Measurements from ENCODE around the genes MPHOSPH6 and HSBP1.

DNA sequence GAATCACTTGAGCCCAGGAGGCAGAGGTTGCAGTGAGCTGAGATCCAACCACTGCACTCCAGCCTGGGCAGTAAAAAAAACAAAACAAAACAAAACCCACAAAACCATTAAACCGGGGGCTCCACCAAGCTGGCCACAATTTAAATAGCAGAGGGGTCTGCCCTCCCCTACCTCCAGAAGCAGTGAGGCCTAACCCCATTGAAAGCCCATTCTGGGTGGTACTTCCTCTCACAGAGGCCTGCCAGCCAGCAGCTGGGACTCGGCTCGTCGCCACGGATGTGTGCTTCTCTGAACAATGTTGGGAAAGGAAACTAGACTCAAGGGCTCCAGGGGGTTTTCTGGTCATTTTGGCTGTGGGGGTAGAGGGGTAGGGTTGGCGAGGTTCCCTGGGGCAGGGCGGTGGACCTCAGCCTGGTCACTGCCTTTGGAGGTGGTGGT is 4.8 kb upstream of the PLCG2 start:
- RRBS: no CpG with 5 or more reads among the region's 7 CpGs

DNA sequence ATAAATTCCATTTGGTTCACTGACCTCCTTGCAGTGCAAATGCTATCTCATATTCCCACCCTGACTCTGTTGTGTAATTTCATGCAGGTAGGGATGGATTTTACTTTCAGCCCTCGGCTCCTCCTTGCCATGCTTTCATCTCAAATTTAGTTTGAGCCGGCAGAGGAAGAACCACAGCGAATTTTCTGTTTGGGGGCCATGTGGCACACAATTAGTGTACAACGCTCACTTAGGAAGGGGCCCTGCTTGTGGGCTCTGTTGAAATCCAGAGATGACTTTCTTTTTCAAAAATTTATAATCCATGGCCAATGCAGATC is 89.7 kb downstream of the SDR42E1 start:
- RRBS: no CpG with 5 or more reads among the region's 4 CpGs

DNA sequence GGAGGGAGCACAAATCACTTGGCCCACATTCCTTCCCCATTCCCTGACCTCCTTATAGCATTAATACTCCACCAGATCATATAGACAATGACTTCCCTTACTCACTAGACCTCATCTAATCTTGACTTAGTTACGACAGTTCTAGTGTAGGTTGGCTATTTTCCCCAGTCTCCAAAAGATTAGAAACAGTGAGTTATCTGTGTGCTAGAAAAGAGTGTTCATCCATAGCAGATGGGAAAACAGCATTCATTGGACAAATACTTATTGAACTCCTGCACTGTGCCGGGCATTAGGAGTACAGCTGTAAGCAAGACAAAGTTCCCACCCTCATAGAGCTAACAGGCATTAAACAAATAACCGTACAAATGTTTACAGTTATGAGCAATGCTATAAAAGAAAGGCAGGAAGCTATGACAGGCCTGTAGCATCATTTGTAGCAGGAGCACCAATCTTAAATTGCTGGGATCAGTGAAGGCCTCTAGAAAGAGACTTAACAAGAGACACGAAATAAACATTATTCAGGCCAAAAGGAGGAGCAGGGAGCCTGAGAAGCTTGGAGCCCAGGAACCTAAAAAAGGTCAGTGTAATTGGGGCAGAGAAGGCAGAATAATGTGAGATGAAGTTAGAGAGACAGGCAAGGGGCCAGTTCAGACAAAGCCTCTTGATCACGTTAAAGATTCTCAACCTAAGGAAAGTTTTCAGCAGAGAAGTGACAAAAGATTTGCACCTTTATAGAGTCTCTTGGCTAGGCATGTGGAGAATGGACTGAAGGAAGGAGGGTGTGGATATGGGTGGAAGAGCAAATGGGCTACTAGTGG is 15.6 kb downstream of the SDR42E1 start:
- RRBS: no CpG with 5 or more reads among the region's 5 CpGs

DNA sequence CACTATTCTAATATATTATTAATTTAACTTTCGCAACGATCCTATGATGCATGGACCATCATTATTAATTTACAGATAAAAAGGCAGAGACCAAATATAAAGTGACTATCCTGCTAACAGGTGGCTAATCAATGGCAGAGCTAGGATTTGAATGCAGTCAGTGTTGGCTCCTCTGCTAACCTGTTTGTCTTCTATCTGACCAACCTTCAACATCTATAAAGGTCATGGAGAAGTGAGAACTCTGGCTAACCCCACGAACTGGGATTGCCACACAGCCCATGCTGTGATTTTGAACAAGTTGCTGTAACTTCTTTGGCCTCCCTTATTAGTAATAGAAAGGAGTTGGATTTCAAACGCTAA is 53.3 kb downstream of the HSD17B2 start:
- RRBS: no CpG with 5 or more reads among the region's 4 CpGs

GRCh38 chr16:82169566-82170452 is at the start of gene MPHOSPH6:
MPHOSPH6 (minus strand) TSS chr16:82170224.
- RRBS: under 1% methylated on average over 9 of the region's 67 CpGs

DNA sequence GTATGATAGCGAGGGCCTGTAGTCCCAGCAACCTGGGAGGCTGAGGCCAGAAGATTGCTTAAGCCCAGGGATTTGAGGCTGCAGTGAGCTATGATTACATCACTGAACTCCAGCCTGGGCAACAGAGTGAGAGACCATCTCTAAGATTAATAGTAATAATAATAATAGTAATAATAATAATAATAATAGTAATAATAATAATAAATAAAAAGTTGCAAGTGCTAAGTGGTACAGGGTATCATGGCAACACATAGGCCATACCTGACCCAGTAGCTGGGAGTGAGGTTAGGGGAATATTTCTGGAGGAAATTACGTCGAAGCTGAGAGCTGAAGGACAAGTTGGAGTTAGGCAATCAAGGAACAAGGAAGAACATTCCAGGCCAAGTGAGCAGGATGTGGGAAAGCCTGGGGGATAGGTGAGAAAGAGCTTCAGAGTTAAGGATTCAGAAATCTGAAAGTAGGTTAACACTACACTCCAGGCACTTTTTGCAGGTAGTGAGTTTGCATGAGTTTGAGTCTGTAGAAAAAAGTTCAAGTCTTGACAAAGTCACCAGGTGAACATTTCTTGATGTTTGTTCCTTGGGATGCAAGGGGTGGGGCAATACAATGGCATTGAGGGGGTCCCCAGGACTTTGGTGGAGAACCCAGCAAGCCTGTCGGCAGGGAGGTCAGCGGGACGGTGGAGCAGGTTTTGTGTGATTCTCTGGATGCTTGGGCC is 27.5 kb upstream of the MPHOSPH6 start:
- RRBS: no CpG with 5 or more reads among the region's 6 CpGs

- RRBS: no CpG with 5 or more reads among the region's 5 CpGs
Observed at GRCh38 chr16:82655235-82655805, 28.6 kb downstream of the CDH13 start.

DNA sequence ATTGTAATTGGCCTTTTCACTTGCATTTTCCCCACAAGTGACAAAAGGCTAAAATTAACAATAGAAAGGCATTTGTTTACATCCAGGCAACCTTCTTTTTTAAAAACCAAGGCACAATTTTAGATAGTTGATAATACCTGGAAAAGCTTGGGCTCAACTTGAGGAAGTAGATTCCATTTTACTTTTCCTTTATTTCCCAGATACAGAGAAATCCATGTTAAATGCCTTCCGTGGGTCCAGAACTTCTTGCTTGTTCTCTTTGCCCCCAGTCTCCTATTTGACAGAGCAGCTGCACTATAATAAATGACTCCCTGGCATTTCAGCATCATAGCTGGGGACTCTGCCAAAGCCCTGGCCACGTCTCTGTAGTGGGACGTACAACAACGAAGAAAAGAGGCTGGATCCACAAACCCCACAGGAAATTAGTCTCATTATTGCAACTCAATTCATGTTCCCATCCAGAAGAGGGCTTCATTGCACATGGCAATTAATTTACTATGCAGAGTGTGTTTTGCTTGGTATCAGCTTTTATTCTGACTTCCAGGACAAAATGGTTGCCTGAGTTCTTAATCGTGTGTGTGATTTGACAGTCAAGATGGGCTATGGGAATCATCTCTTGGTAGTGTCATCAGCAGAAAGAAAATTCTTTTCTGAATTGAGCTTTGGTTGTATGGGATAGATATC is 121.2 kb downstream of the CDH13 start:
- RRBS: no CpG with 5 or more reads among the region's 5 CpGs

- RRBS: no CpG with 5 or more reads among the region's 19 CpGs
Observed at GRCh38 chr16:83637028-83637502, 170.7 kb upstream of the HSBP1 start.

DNA sequence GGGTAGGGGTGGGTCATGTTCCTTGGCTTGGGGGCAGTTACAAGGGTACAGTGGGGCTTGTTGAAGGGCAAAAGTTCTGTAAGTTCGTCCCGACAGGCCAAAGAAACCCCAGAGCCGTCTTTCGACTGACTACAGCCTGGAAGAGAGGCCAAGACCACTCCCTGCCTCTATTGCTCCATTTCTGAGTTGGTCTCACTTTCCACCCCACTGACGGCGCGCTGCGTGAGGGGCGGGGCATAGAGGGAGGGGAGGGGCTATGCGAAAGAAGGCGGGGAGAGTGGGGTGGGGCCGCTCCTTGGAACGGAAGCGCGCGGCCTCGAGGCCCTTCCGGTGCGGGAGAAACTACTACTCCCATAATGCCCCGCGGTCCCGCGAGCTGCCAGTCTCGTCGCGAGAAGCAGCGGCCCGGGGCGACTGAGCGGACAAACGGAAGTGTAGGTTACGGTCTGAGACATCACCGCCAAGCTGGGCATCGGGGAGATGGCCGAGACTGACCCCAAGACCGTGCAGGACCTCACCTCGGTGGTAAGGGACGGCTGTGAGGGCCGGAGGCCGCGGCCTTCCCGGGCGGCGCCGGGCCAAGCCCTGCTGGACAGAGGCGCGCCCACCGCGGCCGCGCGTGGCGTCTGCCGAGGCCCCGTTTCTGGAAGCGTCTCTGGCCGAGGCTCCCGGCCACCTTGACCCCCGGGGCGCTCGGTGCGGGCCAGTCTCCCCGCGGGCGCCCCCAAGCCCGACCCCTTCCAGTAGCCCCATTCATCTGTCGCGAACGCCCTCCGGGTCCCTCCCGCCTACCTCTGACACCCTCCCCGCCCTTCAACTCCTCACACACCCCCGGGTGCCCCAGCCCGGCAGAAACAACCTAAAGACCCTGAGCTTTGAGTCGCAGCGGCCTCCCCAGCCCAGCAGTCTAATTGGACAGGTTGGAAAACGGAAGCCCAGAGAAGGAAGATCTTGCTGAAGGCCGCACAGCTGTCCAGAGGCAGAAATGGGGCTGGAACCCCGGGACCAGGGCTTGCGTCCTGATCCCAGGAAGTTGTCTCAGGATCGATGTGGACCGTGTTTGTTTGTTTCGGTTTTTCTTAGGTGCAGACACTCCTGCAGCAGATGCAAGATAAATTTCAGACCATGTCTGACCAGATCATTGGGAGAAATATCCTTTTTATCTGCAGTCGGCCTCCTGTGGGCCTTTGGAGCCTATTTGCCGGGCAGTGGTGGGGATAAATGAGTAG is at the start of gene HSBP1:
Gene HSBP1, plus strand, starts transcription at position 382 of the 1,229 bp plus-strand sequence.
- RRBS: 1% methylated on average over 31 of the region's 85 CpGs

GRCh38 chr16:83918794-83919753 is 20.2 kb downstream of the MLYCD start:
- RRBS: no CpG with 5 or more reads among the region's 16 CpGs

- RRBS: no CpG with 5 or more reads among the region's 12 CpGs
Observed at GRCh38 chr16:83945570-83946078, 7.4 kb upstream of the OSGIN1 start.

DNA sequence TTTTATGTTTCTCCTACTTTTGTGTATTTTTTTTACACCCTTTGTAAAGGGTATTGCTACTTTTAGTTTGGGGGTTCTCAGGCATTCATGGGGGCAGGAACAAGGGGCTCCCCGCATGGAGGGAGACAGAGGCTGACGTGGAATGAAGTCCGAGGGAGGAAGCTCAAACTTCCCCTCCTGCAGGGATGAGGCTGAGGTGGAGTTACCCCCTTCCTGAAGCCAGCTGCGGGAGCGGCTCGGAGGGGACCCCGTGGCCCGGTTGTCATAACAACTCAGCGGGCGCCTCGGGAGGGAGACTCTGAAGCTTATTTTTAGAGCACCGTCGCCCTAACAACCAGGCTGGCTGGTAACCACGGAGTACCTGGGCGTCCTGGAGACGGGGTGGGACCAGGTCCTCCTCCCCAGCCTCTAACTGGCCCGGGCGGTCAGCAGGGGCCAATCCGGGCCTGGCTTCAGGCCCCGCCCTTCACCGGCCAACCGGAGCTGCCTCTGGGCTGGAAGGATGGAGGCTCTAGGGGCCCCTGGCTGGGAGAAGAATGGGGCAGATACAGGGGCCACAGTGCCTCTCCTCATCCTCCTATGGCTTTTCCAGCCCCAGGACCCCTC is 27.7 kb downstream of the NECAB2 start:
- RRBS: no CpG with 5 or more reads among the region's 22 CpGs

GRCh38 chr16:84350098-84350845 is 18.1 kb upstream of the ATP2C2 start:
- RRBS: no CpG with 5 or more reads among the region's 14 CpGs

GRCh38 chr16:84369900-84370790 is 1.8 kb downstream of the ATP2C2 start:
- RRBS: no CpG with 5 or more reads among the region's 14 CpGs

DNA sequence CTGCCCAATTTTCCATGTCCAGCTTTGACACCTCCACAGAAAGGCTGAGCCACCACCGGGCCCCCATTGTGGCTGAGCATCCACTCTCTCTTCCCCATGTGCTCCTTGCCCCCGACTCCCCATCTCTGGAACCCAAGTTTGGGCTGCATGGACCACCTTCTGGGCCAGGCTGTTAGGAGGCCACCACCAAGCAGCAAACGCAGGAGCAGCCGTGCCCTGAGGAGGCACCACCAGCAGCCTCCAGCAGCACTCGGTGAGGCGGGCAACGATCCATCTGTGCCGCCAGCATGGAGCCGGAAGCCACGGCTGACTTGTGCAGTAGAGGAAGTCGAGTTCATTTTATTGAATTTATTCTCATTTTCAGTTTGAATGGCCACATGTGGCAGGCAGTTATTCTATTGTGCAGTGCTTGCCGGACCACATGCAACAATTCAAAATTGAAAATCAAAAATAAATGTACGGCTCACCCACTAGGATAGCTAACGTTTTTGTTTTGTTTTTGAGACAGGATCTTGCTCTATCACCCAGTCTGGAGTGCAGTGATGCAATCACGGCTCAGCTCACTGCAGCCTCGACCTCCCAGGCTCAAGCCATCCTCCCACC is 2.9 kb upstream of the MEAK7 start:
- RRBS: 86% methylated on average over 3 of the region's 16 CpGs

GRCh38 chr16:84524325-84524690 is 19.8 kb upstream of the MEAK7 start:
- RRBS: no CpG with 5 or more reads among the region's 11 CpGs

GRCh38 chr16:84585703-84586639 is 31.9 kb downstream of the COTL1 start:
- RRBS: no CpG with 5 or more reads among the region's 16 CpGs

- RRBS: no CpG with 5 or more reads among the region's 30 CpGs
Observed at GRCh38 chr16:84593726-84594752, 23.8 kb downstream of the COTL1 start.

DNA sequence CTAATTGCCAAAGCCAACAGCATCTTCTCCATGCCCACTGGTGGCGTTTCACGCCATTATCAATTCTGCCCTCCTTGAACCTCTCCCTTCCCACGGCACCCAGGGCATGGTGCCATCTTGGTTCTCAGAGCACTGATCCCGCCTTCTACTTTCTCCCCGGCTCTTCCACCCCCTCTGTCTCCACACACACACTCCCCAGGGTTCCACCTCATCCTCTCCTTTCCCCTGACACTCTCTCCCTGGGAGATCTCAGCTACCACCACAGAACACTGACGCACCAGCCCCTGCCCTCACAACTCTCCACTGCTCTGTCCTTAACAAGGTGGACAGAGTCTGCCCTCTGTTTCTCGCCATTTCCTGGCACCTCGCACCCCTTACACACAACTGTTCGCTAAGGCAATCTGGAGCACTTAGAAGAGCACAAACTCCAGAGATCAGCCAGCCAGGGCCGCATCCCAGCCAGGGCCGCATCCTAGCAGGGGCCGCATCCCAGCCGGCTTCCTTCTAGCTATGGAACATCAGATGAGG is 21.3 kb downstream of the COTL1 start:
- RRBS: no CpG with 5 or more reads among the region's 13 CpGs